Cardiac septum (tissue), 1 donor: ENCODE results near the genes ACOT9 and SAT1.

DNA sequence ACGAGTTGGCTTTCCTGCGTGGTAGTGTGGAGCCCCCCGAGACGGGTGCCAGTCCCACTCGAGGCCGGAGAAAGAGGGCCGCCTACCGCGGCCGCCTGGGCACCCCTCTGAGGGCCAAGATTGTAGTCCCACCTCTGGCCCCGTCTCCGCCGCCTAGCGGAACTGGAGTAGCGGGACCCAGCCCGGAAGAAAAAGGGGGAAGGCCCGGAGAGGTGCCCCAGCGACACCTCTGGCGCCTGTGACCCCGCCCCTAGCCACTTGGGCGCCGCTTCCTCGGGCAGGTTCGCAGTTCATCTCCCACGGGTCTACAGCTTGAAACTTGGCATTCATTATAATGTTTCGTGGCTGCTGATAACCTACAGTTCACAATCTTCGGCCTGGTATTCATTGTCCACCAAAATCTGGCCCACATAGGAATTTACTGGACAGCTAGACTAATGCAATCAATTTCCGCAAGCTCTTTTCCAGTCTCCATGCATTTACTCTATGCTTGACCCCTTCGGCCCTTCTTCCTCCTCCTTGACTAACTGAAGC lies 978 bp upstream of the PHKA2 start:
- PRO-cap = bidirectional peak, plus-strand start at position 257 of the sequence, minus-strand start at position 164 of the sequence

- PRO-cap = no peak
Observed at GRCh38 chrX:18989824-18990796, 6.2 kb upstream of the PHKA2 start.

DNA sequence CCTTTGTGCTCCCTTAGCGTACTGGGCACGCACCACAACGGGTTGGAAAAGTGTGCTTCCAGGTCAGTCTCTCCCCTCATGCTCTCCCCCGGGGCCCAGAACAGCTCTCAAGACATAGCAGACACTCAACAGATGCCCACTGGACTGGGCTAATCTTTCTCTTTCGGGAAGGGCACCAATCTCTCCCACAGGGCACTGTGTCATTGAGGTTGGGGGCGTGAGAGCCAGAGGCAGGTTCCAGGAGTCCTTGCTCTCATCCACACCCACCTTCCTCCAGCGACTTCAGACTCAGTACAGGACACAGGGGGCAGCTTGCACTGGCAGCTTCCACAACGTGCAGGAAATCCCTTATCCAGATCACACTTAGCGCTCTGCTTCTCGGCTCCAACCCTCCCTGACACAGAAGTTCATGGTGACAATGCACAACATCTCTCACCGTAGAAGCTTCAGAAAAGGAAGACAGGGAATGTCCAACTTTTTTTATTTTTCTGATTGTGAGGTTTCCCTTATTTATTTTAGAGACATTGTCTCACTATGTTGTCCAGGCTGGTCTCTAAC lies 84.6 kb downstream of the SH3KBP1 start:
- PRO-cap = no peak

DNA sequence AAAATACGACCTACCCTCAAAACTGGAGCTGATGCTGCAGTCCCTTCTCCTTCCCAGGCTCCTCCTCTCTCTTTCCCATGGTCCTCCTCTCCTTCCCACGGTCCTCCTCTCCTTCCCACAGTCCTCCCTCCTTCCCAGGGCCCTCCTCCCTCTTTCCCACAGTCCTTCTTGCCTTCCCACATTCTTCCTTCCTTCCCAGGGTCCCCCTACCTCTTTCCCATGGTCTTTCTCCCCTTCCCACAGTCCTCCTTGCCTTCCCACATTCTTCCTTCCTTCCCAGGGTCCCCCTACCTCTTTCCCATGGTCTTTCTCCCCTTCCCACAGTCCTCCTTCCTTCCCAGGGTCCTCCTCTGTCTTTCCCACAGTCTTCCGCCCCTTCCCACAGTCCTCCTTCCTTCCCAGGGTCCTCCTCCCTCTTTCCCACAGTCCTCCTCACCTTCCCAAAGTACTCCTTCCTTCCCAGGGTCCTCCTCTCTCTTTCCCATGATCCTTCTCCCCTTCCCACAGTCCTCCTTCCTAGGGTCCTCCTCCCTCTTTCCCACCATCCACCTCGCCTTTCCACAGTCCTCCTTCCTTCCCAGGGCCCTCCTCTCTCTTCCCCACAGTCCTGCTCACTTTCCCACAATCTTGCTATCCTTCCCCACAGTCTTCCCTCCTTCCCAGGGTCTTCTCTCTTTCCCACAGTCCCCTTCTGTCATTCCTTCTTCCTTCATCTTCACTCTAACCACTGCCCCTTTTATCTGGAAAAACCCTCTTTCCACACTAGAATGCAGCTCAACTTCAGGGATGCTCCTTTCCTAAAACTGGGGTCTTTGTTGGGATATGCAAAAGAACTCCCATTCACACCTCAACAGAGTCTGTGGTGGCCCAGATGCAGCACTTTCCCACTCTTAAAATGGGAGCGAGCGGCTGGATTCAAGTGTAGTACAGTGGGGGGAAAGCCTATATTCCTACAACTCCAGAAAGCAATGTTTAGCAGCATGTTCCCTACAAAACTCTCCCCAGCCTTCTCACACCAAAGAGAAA lies 54.0 kb downstream of the SH3KBP1 start:
- PRO-cap = no peak

GRCh38 chrX:19886590-19886899 lies 855 bp downstream of the SH3KBP1 start:
- PRO-cap = no peak

DNA sequence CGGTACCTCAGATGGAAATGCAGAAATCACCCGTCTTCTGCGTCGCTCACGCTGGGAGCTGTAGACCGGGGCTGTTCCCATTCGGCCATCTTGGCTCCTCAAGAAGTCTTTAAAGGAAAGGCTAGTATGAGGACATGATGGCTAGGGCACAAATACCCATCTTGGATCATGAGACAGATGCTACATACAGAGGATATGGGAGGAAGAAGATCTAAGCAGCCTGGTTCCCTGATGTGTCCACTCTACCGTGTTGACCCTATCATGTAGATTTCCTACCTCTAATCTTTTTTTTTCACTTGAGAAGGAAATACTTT lies 44.7 kb downstream of the BCLAF3 start:
- PRO-cap = no peak

- PRO-cap = no peak
Observed at GRCh38 chrX:20203847-20204216, 62.2 kb upstream of the EIF1AX start.

DNA sequence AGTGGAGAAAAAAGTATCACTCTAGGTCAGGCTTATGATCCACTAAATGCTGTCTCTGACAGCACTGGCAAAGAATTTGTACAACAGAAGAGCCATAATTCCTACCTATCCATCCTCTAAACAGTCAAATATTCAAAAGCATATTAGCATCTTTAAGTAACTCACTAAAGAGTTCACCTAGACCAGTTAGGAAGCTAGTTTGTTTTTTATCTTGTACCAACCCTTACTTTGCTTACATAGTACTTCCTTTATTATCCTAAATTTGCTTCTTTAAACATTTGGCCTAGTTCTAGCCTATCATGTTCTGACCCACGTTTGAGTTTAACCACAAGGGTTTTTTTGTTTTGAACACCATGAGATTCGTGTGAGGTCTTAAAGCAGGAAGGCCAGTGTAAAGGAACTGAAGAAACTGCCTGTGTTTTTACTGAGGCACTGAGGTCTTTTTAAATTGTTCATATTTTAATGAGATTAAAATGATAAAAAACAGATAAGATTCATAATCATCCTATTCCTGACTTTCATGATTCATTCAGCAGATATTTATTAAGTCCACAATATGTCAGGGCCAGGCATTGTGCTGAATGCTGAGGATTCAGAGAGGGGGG lies 3.4 kb downstream of the RPS6KA3 start:
- PRO-cap = unidirectional peak, plus-strand start at position 356 of the sequence

GRCh38 chrX:20267331-20267705 lies 609 bp upstream of the RPS6KA3 start:
- PRO-cap = no peak

GRCh38 chrX:20377952-20378437 lies 111.3 kb upstream of the RPS6KA3 start:
- PRO-cap = no peak

DNA sequence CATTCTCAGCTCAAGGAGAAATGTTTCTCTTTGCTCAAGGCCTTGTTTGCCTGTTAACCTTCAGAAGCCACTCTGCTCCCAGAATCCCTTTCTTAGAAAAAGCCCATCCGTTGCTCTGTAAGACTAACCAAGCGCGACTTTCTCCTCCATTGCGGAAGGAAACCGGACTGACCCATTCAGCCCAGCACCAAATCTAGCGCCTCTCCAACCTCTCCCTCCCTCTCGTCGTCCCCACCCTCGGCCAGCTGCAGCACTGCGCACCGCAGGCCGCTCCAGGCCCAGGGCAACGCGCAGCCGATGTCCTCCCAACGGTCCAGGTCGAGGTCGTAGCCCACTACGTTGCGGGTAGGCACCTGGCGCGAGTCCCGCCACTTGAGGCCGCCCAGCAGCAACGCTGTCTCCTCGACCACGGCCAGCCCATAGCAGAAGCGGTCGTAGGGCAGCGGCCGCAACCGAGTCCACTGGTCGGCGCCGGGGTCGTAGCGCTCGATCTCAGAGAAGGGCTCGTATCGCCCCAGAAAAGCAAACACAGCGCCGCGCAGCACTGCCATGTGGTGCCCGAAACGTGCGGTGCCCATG lies 2.4 kb downstream of the KLHL34 start:
- PRO-cap = no peak

GRCh38 chrX:21658772-21659347 lies 730 bp upstream of the KLHL34 start:
- PRO-cap = no peak

GRCh38 chrX:21742121-21742494 lies 15.8 kb downstream of the SMPX start:
- PRO-cap = no peak

GRCh38 chrX:21932368-21932674 lies 8.2 kb upstream of the SMS start:
- PRO-cap = no peak

DNA sequence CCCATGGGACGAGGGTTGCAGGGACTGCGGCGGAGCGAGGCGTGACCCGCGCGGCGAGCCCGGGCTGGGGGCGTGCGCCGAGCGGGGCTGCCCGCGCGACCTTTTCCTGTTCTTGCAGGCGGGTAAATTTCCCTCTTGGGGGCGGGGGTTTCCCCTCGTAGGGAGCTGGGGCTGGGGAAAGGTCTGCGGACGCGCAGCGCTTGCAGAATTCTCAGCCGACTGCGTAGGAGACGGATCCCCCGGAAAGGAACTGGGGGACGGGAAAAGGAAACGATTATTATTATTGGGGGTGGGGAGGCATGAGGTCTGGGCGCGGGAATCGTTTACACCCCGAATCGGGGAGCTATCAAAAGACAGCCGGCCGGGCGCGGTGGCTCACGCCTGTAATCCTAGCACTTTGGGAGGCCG lies 741 bp downstream of the SMS start:
- PRO-cap = bidirectional peak, plus-strand start at position 205 of the sequence, minus-strand start at position 221 of the sequence

GRCh38 chrX:22922866-22923264 lies 76.9 kb upstream of the DDX53 start:
- PRO-cap = no peak

DNA sequence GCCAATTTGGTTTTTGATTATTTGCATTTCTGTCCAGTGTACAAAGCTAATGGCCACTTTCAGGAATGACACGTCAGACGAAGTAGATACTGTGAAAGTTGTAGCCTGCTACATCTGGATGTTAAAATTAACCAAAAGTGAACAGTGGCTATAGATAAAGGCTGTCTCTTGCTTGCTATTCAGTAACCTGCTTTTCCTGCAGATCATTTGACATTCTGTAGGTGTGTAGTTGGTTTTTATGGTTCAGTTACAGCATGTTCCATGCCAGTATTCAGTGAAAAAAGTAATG lies 1.1 kb downstream of the PRDX4 start:
- PRO-cap = no peak

GRCh38 chrX:23742202-23743343 lies at the start of gene ACOT9:
Gene ACOT9 (minus strand): TSS chrX:23743276.
- PRO-cap = bidirectional peak, plus-strand start at chrX:23742591, minus-strand start at chrX:23742485; bidirectional peak, plus-strand start at chrX:23742900, minus-strand start at chrX:23742828; bidirectional peak, plus-strand start at chrX:23743394, minus-strand start at chrX:23743248

GRCh38 chrX:23782377-23783647 lies at the start of gene SAT1:
Gene SAT1 (plus strand): TSS chrX:23783173.
- PRO-cap = bidirectional peak, plus-strand start at chrX:23783173, minus-strand start at chrX:23783013

- PRO-cap = bidirectional peak, plus-strand start at chrX:23785788, minus-strand start at chrX:23785734
Observed at GRCh38 chrX:23785300-23786170, 2.6 kb downstream of the SAT1 start.